Jejunum (tissue), 1 donor: ENCODE measurements around a stretch of chr1.

GRCh38 chr1:220761523-220761826, 13.4 kb downstream of the MTARC2 start:
- PRO-cap: no peak

DNA sequence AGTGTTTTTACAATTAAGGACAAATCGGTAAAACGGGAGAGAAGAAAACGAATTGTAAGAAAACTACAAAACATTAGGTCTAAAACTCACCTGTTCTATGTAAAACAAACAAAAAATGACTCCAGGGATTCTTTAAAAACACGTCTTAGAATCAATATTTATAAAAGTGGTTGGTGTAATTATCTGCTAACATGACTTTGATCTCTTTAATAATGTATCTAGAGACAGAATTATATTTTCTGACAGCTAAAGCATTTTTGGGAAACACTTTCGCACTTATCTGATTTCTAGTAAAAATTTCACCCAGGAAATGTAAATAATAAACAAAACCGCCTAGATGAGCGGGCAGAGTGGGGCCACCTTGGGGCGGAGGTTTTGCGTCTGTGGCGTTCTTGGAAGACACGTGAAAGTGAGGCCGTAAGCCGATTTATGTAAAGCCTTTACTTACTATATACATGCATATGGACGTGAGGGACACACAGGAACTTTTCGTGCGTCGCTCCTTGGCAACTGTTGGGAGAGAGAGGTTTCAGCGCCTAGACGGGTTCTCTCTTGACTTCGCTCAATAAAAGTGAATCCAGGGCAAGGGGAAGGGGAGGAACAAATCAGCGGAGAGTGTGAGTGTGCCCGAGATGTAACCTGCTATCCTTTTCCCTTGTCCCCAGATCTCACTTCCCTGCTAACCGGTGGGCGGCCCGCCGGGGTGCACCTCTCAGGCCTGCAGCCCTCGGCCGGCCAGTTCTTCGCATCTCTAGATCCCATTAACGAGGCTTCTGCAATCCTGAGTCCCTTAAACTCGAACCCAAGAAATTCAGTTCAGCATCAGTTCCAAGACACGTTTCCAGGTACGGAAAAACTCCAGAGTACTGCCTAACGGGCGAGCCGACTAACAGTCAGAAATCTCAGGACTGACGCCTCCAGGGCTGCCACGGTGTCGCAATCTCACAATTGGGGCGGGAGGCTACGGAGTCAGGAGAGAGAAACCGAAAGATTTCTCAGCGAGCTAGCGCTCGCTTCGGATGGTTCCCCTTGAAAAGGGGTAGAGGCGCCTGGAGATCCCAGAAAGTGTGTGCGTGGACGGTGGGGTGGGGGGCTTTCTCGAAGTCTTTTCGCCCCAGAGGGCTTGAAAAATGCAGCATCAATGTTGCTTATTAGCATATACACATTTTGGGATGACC, 1.7 kb downstream of the HLX start:
- PRO-cap: bidirectional peak, plus-strand start at position 989 of the sequence, minus-strand start at position 910 of the sequence

DNA sequence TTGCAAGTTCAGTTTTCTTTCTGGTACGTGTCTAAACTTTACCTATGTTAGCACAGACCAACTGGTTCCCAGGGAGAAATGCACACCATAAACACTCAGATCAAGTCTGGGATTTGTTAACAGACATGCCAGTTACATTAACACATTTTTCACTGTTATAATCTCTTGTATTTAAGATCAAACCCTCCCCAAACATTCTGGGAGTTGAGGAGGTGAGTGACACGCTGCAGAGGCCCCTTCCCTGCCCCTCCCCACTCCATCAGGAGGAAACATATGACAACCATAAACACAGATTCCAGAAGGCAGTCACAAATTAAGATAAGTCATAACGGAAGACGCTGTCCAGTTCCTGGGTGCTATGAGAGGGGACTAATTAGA, 25.1 kb downstream of the DUSP10 start:
- PRO-cap: no peak

GRCh38 chr1:222028602-222029081, 286.8 kb upstream of the DUSP10 start:
- PRO-cap: no peak

GRCh38 chr1:222524793-222525287, 23.1 kb downstream of the HHIPL2 start:
- PRO-cap: no peak

GRCh38 chr1:222711132-222711668, 1.1 kb downstream of the AIDA start:
- PRO-cap: bidirectional peak, plus-strand start at chr1:222711576, minus-strand start at chr1:222711515

DNA sequence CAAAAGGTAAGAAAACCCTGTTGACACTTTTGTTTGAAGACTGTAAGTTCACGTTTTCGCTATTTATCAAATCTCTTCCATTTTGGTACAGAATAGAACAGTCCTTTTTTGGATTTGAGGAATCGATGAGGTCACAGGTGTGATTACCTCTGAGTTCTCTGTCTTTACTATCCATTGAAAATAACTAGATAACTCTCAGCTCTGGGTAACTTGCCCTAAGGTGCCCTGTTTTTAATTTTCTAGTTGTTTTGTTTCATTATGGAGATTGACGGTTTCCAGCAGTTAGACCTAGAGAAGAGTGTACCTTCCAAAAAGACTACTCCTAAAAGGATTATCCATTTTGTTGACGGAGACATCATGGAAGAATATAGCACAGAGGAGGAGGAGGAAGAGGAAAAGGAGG, 9.3 kb downstream of the FAM177B start:
- PRO-cap: no peak

DNA sequence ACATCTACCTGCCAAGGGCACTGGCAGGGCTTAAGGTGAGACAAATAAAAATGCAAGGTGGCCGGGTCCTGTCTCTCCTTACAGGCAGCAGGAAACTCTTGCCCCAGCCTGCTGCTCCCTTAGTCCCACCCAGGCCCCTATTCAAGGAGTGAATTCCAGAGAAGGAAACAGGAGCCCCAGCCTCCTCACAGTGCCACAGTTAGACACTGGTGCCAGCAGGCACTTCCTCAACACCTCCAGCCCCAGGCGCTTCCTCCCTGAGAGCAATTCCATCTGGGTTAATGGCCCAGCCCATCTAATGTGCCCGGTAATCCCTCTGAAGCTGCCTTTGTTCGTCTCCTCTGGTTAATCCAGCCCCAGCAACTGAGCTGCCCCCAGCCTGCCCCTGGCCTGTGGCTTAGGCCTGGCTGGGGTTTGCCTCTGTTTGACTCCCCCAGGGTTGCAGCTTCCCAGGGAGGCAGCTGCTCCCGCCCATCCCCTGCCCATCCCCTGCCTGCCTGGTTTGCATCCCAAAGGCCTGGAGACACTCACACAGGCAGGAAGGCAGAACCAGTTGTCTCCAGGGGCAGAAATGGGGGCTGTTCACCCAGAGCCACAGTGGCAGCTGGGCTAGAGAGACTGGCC, 120.5 kb downstream of the TLR5 start:
- PRO-cap: no peak

- PRO-cap: no peak
These were observed 107.3 kb upstream of the TLR5 start for GRCh38 chr1:223250229-223250825.

DNA sequence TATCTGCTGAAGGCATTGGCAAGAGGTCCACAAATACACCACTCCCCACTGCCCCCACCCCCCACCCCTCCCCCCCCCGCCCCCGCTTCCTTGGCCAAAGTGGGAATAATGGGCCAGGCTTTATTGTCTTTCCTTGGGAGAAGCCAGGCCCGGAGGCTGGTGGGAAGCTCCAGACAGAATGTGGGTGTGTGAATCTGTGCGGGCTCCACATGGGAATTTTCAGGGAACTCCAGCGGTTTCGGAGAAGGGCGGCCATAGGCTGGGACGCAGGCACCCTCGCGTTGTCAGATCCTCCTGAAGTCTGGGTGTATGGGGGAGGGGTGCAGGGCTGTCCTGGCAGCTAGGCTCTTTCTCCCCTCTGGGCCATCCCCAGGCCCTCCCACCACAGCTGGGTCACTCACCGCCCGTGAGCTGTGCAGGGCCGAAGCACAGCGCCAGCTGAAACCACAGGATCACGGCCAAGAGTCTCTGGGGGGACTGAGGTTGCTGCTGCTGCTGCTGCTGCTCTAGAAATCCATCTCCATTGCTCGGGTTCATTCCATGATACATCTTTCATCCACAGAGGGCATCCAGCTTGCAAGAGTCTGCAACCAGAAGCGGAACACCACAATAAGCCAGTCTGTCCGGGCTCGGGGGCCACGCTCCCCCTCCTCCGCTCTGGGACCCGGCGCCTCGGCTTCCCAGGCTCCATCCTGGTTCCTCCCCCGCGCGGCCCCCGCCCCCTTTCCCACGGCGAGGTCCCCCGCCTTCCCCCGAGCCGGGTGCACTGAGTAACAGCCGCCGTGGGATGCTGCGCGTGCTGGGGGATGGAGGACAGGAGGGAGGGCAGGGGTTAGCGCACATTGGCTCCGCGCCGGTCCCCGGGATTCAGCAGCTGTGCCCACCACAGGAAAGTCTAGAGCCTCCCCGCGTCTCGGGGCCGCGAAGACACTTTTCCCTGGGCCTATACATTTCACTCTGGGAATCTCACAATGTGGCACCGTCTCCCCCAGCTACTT, 800 bp downstream of the SUSD4 start:
- PRO-cap: no peak

- PRO-cap: no peak
These were observed 111.4 kb downstream of the CCDC185 start for GRCh38 chr1:223504561-223505115.

- PRO-cap: no peak
These were observed 43.1 kb downstream of the CAPN8 start for GRCh38 chr1:223622172-223623125.

DNA sequence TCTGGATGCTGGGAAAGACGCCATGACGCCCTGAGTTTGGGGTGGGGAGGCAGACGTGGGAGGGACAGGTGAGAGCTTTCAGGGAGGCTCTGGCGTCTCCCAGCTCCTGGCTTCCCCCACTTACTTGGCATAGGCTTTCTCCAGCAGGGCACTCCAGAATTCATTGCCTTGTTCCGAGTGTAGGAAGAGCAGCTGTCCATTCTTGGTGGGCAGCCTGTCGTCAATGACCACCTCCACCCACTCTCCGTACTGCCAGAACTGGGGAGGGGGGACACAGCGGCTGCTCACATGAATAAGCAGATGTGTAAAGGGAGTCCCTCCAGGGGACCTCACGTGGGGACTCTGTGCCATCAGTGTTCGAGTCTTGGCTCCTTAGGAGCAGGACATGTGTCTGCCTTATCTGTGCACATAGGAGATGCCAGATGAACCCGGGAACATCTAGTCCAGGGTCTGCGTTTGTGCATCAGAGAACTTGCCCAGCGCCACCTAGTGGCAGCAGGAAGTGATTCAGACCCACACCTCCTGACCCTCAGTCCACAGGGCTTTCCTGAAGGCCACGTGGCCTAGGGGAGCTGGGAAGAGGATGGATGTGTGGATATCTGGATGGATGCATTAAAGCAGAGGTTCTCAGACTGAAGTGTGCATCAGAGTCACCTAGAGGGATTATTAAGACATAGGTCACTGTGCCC, 37.5 kb downstream of the CAPN8 start:
- PRO-cap: no peak

DNA sequence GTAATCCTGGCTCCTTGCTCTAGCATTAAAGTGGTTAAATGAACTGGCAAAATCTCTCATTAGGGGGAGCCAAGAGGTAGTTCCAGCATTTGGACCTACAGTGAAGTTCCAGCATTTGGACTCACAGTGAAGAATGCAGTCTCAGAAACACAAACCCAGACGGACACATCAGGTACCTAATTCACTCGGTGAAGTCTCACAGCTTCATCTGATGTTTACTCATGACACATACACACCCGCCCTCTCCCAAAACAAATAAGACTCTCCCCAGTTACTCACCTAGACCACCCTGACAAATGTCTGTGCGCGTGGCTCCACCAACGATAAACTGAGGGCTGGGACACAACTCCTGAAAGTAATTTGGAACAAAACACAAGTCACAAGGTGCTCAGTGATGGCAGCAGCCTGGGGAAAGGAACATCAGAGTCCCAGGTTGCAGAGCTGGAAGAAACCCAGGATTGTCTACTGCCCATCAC, 11.4 kb downstream of the CAPN8 start:
- PRO-cap: no peak

GRCh38 chr1:223713909-223714247, 1.5 kb downstream of the CAPN2 start:
- PRO-cap: no peak

DNA sequence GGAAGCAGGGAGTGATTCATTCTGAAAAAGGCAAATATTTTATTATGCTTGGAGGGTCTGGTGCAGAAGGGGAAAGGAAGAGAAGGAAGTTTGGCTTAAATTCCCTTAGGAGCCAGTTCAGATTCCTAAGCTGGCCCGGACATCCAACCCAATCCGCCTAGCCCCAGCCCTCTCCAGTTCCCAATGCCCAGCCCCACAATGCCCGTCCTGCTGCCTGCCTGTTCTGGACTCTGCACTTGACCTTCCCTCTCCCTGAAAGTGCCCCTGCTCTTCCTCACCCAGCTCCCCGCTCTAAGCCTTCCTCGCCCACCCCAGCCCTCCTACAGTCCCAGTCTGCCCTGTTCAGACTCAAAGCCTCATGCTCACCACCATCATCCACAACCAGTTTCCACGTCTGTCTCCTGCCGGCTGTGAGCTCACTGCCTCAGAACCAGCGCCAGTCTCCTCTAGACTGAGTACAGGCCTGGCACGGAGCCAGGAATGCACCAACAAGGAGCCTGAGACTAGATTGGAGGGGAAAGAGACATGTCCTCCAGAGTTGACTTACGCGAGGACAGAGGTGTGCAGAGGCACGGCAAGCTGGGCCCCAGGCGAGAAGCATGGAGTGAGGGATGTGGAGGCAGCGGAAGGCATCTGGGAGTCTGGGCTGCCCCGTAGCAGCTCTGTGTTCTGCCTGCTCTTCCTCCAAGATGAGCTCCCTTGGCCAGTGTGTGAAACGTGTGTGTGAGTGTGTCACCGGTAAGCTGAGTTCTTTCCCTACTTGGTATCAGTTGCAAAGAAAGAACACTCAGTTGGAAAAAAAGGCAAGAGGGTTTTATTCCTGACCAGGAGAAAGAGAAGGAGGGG, 19.1 kb downstream of the CAPN2 start:
- PRO-cap: no peak

DNA sequence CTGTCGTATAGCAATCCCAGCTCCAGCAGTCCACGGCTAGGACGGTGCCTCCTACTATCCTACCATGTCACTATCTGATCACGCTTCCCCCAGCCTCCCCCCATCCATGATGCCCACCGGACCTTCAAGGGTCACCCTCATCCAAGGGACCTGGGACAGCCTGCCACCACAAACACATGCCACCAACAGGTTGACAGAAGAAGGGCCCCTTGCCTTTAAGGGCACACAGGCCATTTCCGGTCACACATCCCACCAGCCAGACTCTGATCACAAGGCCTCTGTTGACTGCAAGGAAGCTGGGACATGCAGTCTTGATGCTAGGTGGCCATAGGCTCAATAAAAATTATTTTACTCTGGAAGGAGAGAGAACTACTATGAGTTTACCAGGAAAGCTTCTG, 58.7 kb downstream of the CAPN2 start:
- PRO-cap: no peak

DNA sequence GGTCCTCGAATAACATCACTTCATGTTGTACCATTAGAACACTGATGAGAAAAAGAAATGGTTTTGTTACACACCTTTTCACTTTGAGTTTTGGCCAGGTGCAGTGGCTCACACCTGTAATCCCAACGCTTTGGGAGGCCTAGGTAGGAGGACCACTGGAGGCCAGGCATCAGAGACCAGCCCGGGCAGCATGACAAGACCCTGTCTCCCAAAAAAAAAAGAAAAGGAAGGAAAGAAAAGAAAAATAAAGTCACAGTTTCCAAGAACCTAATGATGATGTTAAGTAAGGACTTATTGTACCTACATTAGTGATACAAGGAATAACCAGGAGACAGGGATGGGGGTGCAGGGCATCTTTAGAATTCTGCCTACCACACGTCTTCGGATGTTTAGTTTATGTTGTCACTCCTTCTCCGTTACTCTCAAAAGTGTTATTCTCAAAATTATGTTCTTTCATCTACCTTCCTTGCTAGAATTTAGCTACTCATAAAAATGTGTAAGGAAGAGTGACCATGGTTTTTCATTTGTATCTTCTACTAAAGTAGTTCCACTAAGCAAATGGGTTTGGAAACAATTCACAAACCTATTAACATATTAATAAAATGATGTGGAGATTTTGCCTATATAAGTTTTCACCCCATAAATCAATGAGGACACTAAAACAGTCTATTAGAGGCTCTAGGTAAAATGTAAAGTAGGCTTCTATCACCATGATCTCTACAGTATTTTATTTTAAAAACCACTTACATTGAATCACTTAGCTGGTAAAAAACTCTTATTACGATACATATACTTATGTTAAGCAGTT, 66.4 kb downstream of the TP53BP2 start:
- PRO-cap: no peak

GRCh38 chr1:223793114-223793589, 52.6 kb downstream of the TP53BP2 start:
- PRO-cap: no peak

- PRO-cap: no peak
These were observed 47.5 kb downstream of the TP53BP2 start for GRCh38 chr1:223798110-223798812.